Fallopian tube (tissue), 1 donor: ENCODE results near the gene CISD3.

GRCh38 chr17:38277043-38277736 is 19.8 kb upstream of the MRPL45 start:
- PRO-cap = no peak

GRCh38 chr17:38326884-38327375 is 16.8 kb downstream of the GPR179 start:
- PRO-cap = bidirectional peak, plus-strand start at chr17:38327131, minus-strand start at chr17:38327096

DNA sequence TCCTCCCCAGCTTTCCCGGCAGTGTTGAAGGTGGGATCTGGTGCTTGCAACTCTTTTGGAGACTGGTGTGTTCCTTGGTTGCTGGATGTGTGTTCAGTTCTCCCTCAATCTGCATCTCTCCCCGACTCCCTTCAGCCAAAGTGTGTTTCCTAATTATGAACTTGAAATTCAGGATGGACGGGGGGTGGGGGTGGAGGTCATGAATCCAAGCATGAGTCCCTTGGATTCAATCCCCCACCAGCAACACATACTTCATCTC is 1.2 kb downstream of the ARHGAP23 start:
- PRO-cap = no peak

DNA sequence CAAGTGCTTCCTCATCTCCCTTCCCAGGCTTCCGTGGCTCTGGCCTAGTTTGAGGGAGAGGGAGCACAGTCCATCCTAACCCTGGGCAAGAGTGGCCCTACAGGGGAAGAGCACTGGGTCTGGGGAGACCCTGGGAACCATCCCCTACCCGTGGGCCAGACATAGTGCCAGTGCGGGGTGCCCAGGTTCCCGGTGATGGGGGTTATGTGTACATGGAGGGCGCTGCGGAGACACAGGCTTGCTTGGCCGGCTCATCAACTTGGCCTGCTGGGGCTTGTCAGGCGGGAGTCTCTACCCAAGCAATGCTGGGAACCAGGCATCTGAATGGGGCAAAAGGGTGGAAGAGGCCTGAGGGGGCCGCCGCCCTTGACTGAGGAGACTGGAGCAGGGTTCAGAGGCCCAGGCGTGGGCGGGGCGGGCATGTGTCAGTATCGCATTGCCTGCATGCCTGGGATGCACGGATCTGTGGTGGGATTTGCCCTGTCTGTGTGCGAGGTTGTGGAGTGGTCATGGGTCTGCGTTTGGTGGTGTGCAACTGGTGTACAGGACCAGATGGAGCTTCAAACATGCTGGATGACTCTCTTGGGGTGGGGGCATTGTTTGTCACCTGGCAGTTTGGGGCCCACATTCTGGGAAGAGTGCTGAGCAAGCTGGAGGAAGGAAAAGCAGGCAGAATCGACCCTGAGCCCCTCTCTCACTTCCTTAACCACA is 21.1 kb downstream of the ARHGAP23 start:
- PRO-cap = no peak

DNA sequence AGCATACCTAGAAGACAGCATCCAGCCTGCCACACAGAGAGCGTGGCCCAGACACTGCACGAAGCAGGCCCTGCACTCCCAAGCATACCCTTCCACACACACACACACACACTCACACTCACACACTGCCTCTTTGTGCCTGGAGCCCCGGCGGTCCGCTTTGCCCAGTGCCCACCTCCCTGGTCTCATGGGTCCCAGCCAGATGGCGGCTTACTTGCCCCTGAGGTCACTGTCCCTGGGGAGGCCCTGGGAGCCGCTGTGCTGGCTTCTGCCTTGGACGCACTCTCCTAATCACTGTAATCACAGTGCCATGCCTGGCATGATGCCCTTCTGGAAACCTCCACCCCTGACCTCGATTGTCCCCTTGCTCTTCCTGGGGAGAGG is 35.9 kb downstream of the ARHGAP23 start:
- PRO-cap = no peak

DNA sequence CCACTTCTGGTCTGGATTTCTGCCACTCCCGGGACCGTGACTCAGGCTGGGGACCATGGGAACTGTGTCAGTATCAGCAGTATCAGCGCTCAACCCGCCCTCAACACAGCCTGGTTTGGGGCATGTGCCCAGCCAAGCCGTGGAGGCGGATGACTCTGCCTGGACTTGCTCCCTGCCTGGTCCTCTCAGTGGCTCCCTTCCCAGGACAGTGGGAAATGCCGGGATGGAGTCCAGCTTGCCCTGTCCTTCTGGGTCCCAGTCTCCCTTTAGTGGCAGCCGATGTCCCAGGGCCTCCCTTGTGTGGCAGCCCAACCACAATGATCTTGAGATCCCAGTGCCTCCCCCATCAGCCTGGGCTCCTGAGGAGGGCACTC is 55.0 kb downstream of the SRCIN1 start:
- PRO-cap = no peak

GRCh38 chr17:38559005-38559362 is 46.8 kb downstream of the SRCIN1 start:
- PRO-cap = no peak

DNA sequence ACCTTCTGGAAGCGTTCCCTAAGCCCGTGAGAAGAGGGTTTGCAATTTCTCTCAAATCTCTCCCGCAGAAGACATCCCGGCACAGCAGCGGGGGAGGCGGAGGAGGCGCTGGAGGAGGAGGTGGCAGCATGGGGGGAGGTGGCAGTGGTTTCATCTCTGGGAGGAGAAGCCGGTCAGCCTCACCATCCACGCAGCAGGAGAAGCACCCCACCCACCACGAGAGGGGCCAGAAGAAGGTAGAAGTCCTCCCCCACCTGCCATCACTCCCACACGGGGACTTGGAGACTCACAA is 6.7 kb downstream of the MLLT6 start:
- PRO-cap = no peak

DNA sequence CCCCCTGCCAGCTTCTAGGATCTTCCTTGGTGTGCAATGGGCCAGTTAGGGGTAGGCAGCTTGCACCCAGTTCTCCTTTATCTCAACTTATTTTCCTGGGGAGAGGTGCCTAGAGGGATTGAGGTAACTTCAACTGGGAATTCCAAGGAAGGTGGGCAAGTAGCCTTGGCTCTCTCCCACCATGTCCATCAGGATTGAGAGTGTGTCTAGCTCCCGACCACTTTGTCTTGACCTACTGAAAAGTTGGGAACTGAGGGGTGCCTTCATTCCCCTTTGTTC is 1.0 kb upstream of the CISD3 start:
- PRO-cap = no peak

GRCh38 chr17:38729450-38730623 is at the start of gene CISD3:
Gene CISD3 (plus strand): TSS chr17:38730341.
- PRO-cap = bidirectional peak, plus-strand start at chr17:38730359, minus-strand start at chr17:38730256

GRCh38 chr17:38743530-38744197 is 4.5 kb downstream of the PCGF2 start:
- PRO-cap = unidirectional peak, minus-strand start at chr17:38743632

- PRO-cap = no peak
Measured at GRCh38 chr17:38771617-38771816, 19.0 kb downstream of the PSMB3 start.

DNA sequence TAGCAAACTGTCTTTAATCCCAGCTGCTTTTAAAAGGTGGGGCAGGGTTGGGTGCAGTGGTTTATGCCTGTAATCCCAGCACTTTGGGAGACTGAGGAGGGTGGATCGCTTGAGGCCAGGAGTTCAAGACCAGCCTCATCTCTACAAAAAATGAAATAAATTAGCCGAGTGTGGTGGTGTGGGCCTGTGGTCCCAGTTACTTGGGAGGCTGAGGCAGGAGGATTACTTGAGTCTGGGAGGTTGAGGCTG is 13.1 kb downstream of the LASP1 start:
- PRO-cap = no peak

DNA sequence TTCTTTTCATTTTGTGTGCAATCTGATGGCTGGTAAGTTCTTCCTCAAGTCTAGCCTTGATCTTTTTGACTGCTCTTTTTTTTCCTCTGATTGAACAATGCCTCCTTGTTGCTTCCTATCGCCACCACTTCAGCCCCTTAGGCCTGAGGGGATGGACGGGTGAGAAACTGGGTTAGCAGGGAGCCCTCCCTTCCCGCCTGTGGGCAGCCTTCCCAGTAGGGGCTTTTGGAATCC is 13.8 kb downstream of the LASP1 start:
- PRO-cap = no peak

GRCh38 chr17:38898608-38899639 is 29.1 kb downstream of the LASP1 start:
- PRO-cap = no peak

DNA sequence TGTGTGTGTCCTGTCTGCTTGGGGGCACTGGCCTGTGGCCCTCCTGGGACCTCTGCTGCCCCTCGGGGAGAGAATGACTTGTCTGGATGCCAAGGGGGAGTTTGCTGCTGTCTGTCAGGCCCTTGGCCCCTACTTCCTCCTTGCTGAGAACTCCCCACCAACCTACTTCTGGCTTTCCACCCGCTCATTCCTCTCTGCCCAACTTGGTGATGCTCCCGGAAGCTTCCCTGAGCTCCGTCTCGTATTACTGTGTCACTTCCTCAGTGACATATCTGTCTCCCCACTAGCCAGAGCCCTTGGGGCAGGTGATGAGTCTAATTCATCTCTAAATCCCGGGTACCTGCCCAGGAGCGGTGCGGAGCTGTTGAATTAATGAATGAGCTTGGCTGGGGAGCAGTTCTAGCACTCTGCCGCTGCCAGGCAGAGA is 45.3 kb downstream of the FBXO47 start:
- PRO-cap = no peak

DNA sequence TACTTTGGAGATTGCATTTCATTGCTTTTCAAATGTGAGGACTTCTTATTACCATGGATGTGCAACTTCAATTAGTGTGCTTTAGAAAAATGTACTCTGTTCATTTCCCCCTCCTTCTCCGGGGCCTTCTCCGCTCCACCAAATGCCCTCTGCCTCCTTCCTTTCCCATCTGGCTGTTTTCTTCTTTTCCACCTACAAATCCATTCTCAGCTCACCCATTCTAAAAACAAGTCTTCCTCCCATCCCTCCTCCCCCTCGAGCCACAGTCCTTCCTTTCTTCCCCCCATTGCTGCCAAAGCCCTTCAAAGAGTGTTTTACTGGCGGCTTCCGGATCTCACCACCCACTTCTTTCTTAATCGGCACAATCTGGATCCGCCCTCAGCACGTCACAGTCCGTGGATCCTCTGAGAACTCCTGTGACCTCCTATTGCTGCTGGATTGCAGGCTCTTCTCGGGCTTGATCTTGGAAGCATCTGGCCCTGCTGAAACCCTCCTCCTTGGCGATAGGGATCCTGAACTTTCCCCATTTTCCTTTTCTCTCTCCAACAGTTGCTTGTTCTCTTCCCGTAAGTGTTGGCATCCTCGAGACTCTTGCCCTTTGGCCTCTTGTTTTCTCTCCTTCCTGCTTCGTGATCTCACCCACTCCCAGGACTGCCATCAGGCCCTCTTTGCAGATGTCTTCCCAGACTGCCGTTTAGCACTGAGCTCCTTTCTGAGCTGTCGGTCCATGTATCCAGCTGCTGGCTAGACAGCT is 35.9 kb upstream of the FBXO47 start:
- PRO-cap = bidirectional peak, plus-strand start at position 417 of the sequence, minus-strand start at position 304 of the sequence

- PRO-cap = no peak
Measured at GRCh38 chr17:39016222-39016586, 49.0 kb upstream of the FBXO47 start.

- PRO-cap = no peak
Measured at GRCh38 chr17:39091352-39091551, 60.2 kb downstream of the PLXDC1 start.

DNA sequence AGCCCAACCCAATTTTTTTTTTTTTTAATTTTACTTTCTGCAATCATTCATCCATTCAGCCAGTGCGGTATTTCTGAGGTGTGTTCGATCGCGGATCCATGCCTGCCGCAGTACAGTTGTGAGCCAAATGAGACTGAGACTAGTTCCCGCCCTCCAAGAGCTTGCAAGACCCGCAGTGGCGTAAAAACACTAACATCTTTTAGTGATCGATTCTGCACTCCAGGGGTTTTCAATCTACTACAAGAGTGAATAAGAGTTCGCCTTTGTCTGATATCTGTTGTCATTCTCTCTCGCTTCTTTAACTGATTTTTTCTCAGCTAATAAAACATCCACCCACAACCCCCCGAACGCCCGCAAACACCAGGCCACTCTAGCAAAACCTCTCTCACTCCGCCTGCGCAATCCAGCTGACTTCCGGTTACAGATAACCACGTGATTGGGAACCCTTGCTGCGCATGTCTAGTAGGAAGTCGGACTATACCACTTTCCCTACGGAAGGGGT is 409 bp upstream of the RPL19 start:
- PRO-cap = bidirectional peak, plus-strand start outside the sequence, minus-strand start at position 385 of the sequence